ENCODE measurements around a stretch of chr20.

DNA sequence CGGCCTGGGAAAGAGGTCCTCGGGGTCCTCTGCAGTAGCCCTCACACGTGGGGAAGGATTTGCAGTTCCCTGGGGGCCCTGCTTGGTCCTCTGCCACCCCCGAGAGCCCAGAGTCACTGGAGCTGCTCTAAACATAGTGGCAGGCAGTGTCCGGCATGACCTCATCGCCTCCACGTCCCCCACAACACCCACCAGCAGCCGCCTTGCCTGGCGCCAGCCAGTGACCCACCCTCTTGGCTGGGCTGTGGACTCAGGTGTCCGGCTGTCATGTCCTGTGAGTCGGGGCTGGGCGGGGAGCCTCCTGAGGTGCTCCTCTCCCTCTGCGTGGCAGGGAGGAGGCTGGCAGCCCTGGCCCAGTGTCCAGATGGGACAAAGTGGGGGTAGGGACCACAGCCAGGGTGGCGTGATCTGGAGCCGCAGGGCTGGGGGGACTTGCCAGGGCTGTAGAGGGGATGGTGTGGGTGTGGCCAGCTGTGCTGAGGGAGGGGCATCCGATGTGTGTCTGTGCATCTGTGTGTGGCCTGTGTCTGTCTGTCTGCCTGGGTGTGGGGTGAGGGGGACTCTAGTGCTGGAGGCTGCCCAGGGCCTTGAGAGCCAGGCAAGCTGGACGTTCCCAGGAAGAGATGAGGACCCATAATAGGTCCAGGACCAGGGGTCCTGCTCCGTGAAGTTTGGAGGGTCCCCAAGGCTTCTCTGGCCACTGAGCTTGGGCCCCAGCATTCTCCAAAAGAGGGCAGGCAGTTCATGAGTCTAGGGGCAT, 2.2 kb upstream of the SOX18 start:
- PRO-cap = no peak
- RAMPAGE, long total RNA = no peak
- RRBS = 45% methylated on average over 4 of the region's 18 CpGs

GRCh38 chr20:64065873-64066446, 3.0 kb downstream of the TCEA2 start:
- PRO-cap = no peak
- RAMPAGE, long total RNA = no peak
- RRBS = 80% methylated on average over 2 of the region's 8 CpGs

- PRO-cap = no peak
- RAMPAGE, long total RNA = no peak
- RRBS = 38% methylated on average over 1 of the region's 29 CpGs
Measured at GRCh38 chr20:64080237-64081005, 539 bp downstream of the OPRL1 start.

- PRO-cap = no peak
- RAMPAGE, long total RNA = no peak
- RRBS = no CpG with 5 or more reads among the region's 7 CpGs
Measured at GRCh38 chr20:64212687-64213094, 42.9 kb upstream of the PCMTD2 start.

DNA sequence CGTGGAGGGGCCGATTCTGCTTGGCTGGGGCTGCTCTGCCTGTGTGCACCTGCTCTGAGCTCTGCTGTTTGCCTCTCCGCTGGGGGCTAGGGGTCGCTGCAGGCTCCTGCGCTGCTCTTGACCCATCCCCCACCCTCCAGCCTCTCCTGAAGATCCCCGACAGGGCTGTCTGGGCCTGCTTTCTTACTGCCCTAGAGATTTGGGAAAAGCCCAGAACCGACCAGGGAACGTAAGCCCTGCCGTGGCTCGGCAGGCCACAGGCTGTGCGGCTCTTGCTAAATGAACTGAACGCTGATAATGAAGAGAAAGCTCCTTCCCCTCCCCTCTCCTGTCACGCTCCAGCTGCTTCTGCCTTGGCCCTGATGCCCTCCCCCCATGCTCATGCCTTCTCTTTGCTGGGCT, 32.0 kb upstream of the PCMTD2 start:
- PRO-cap = no peak
- RAMPAGE, long total RNA = no peak
- RRBS = no CpG with 5 or more reads among the region's 13 CpGs

DNA sequence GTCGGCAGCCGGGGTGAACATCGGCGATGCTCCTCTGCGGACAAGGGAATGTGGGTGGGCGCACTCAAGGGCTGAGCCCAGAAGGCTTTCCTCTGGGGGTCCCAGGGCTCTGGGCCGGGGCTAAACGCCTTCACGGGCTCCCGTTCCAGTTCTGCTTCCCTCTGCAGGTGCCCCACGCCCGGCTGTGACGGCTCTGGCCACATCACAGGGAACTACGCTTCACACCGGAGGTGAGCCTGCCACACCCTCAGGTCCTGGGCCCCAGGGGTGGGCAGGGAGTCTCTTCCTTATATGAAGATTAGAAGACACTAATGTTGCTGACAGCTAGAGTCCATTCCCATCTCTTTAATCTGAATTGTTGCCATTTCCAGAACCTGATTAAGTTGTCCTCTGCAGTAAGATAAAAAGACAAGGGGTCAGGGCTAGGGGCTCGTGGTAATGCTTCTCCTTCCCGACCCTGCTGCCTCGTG, 28.3 kb upstream of the PCMTD2 start:
- PRO-cap = no peak
- RAMPAGE, long total RNA = no peak
- RRBS = 58% methylated on average over 8 of the region's 18 CpGs